ENCODE results near the genes ANXA11 and TSPAN14.

DNA sequence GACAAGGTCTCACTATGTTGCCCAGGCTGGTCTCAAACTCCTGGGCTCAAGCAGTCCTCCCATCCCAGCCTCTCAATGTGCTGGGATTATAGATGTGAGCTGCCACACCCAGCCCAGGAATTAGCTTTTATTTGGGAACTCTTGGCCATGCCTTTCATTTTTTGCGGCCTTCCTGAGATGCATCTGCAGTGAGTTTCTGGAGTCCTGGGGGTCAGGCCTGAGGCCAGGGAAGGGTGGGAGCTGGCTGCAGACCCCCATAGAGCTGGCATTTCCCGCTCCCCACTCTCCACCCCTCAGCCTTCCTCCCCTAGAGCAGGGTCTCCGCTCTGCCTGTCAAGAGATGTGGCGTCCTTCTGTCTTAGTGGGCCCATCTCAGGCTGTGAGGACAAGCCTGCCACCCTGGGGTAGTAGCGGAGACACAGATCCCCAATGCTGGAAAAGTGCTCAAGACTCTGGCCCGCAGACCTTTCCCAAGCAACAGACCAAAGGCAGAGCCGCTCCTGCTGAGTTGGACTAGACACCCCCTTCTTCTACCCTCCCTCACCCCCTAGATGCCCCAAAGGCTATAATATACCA, 77.2 kb downstream of the ZMIZ1 start:
- PRO-cap, result no peak
- RAMPAGE, long total RNA, 3 experiments, result no peak in any of the 3 experiments

DNA sequence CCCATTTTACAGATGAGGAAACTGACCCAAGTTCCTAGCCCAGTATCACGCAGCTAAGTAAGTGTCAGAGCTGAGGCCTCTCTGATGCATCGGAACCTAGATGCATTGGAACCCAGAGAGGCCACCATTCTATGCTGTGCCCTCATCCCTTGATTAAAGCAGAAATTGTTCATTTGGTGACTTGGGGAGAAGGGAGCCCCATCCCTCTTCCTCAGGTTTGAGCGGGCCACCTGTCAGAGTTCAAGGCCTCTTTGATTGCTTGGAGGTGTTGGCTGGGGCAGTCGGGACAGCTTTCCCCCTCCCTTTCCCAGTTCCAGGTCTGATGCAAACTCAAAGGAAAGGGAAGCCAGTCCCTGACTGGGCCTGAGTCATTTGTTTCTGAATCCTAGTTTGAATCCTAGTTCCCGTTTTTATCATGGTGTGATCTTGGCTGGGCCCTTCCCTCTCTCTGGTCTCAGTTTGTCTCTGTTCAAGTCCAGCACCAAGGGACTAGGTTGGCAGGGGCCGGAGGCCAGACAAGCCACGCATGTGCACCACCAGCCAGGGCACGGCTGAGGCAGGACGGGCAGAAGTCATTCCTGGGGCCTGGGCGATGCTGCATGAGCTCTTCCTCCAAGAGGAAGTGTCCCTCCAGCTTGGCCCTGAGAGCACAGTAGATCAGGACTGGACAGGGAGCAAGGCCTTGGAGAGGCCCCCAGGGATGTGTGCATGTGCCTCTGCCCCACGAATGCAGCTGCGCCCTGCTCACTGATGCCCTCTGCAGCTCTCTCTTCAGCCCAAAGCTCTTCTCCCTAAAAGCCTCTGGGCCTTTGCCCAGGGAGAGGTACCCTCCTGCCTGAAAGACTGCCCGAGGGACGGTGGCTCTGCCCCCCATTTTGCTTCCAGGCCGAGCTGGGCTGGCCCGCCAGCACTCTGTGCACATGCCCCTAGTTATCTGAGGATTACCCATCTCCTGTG, 86.5 kb downstream of the ZMIZ1 start:
- PRO-cap, result no peak
- RAMPAGE, long total RNA, 3 experiments, result no peak in any of the 3 experiments

- PRO-cap, result no peak
- RAMPAGE, long total RNA, 3 experiments, result no peak in any of the 3 experiments
These were observed 111.9 kb downstream of the ZMIZ1 start for GRCh38 chr10:79180490-79181338.

DNA sequence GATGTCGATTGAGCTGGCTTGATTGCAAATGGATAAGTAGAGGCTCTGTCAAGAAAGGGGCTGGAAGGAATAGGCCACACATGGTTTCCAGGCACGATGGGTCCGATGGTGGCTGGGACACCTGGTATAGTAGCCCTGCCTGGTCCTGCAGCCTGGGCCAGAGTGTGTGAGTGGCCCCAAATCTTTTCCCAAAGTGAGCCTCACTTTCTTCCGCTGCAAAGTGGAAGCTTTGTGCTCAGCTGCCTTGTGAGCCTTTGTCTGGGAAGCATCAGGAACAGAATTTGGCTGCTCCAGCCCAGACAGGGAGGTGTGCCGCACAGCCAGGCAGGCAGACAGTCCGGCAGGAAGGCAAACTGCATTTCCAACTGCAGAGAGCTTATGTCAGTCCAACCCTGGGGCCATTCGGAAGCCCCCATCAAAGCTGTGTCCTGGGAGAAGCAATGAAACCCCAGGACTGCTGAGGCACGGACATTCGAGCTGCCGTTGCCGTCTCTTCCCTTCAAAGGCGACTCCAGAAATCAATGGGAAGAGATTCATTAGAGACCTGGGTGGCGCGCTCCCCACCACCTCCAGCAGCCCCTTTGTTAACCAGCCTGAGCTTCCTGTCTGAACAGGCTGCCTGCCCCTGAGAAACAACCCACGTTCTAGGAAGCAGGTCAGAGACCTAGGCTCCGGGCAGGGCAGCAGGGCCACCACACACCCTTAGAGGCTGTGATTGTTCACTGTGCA, 111.1 kb upstream of the PPIF start:
- PRO-cap, result no peak
- RAMPAGE, long total RNA, 3 experiments, result no peak in any of the 3 experiments

DNA sequence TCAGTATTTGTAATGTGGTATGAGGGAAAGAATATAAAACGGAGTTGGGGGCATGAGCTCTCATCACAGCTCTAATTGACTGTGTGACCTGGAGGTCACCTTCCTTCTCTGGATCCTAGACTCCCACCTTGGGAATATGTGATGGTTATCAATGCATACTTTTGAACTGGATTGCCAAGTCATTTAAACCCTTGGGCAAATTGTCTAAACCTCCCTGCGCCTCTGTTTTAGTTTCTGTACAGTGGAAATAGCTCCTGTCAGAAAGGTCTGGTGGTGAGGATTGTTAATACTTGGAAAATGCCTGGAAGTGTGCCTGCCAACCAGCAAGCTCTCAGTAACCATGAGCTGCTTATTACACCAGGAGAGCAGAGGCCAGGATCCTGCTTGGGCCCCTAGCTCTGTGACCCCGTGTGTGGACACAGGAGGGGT, 108.7 kb upstream of the PPIF start:
- PRO-cap, result no peak
- RAMPAGE, long total RNA, 3 experiments, result no peak in any of the 3 experiments

- PRO-cap, result no peak
- RAMPAGE, long total RNA, 3 experiments, result no peak in any of the 3 experiments
These were observed 99.4 kb upstream of the PPIF start for GRCh38 chr10:79247606-79248443.

DNA sequence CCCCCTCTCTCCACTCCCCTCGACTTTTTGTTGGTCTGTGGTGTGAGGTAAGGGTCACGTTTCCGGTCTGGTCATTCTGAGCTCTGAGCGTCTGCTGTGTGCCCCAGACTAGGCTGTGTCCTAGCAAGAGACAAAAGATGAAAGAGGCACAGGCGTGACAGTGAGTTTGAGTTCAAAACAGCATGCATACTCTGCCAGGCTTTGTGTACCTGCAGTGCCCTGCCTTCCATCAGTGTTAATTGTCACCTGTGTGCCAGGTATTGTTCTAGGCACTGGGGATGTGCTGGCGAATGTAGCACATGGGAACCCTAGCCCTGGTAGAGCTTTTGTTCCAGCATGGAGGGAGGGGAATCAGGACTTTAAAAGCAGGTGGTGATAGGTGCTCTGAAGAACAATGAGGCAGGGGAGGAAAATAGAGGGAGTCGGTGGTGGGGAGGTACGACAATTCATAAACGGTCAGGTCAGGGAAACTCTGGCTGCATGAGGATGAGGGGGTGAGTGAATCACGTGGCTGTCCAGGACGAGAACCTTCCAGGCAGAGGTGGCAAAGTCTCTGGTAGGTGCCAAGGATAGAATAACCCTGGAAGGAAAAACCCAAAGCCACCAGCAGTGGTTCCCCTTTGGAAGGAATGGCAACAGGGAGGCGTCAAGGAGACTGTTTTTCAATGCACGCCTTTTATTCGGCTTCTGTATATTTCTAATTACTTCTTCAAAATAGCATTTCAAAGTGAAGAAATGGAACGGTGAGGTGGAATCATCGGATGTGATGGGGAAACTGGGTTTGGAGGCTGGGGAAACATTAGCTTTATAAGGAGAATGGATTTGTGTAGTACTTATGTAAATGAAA, 87.1 kb upstream of the PPIF start:
- PRO-cap, result no peak
- RAMPAGE, long total RNA, 3 experiments, result no peak in any of the 3 experiments

DNA sequence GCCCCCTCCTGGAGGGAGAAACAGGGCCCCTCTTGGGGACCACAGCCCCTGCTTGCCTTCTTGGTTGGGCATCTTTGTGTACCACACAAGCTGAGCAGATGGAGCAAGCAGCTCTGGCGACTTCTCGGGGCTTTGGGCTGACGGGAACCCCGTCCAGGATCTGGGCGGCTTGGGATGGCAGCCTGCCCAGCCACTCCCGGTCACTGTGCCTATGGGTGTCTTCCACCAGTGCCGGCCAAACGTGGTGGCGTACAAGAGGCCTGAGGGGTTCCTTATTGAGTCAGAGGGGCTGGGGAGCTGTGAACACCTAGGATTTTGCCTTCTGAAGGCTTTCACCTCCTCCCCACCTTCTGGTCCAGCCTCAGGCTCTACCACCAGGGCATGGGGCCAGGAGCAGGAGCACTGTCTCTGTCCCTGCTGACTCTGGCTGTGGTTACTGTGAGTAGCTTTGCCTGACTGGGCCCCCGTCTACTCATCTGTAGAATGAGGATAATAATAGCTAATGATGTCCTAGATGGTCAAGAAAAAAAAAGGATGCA, 71.8 kb upstream of the PPIF start:
- PRO-cap, result unidirectional peak, plus-strand start at position 275 of the sequence
- RAMPAGE, long total RNA, 3 experiments, result no peak in any of the 3 experiments

GRCh38 chr10:79311415-79312018, 35.8 kb upstream of the PPIF start:
- PRO-cap, result no peak
- RAMPAGE, long total RNA, 3 experiments, result no peak in any of the 3 experiments

DNA sequence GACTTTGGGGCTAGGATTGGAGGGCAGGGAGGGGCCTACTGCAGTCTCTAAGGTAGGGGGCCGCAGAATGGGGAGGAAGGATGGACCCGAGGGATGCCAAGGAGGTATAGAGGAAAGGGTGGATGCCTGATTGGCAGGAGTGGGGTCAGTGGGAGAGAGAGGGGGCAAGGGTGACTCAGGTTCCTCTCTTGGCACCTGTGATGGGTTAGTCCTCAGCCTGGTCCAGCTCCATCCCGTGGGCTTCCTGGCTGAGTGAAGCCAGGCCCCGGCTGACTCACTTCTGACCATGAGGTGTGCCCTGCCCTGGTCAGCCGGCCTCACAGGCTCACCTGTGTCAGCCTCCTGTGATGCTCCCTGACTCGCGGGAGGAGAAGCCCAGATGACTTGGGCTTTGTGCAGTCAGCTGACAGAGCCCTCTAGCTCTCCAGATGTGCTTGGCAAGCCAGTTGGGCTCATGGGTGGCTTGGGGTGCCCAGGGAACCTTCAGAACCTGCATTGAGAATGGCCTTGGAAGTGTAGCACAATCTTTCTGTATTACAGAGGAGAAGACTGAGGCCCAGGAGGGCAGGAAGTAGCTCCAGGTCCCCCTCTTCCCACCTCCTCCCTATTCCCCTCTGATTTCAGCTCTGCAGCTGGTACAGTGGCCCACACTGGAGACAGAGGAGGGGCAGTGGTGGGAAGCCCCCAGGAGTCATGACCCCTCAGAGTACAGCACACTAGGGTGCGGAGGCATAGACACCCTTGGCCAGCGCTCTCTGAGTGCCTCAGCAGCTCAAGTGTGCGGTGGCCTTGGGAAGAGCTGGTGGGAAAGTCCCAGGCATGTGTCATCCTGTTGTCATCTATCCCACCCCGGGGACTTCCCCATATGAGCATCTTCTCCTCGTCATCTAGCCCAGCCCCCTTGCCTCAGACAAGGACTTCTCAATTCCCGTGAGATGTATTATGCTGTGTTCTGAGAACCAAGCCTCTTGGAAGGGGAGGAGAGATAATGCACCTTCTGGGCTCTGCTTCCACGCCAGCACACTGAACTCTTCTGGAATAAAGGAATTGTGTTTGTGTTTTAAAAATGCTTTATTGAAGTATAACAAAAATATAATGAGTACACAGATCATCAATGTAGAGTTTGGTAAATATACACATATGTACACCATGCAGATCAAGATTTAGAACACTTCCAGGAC, 15.8 kb upstream of the PPIF start:
- PRO-cap, result no peak
- RAMPAGE, long total RNA, 3 experiments, result no peak in any of the 3 experiments

DNA sequence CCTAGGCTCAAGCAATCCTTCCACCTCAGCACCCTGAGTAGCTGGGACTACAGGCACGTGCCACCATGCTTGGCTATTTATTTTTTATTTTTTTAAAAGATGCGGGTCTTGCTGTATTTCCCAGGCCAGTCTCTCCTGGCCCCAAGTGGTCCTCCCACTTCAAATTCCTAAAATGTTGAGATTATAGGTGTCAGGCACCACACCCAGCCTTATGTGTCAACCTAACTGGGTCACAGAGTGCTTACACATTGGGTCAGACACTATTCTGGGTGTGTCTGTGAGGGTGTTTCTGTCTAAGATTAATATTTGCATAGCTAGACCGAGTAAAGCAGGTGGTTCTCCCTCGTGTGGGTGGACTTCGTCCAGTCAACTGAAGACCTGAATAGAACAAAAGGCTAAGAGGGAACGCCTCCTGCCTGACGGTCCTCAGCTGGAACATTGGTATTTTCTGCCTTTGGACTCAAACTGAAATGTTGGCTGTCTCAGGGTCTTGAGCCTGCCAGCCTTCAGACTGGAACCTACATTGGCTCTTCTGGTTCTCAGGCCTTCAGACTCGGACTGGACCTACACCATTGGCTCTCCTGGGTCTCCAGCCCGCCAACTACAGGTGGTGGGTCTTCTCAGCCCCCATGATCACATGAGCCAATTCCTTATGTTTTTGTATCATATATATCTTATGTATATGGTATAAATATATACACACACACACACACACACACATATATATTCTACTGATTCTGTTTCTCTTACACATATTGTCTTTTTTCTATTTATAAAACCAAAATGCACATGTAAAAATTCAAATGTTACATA, 11.6 kb downstream of the PPIF start:
- PRO-cap, result no peak
- RAMPAGE, long total RNA, 3 experiments, result no peak in any of the 3 experiments

GRCh38 chr10:79384228-79385113, 37.2 kb downstream of the PPIF start:
- PRO-cap, result no peak
- RAMPAGE, long total RNA, 3 experiments, result no peak in any of the 3 experiments

- PRO-cap, result no peak
- RAMPAGE, long total RNA, 3 experiments, result start-site peak on the minus strand in 1 of 3 experiments, at chr10:80178398-80178778 at its widest, 6 to 14 reads per replicate
These were observed 27.0 kb downstream of the ANXA11 start for GRCh38 chr10:80178043-80179073.

DNA sequence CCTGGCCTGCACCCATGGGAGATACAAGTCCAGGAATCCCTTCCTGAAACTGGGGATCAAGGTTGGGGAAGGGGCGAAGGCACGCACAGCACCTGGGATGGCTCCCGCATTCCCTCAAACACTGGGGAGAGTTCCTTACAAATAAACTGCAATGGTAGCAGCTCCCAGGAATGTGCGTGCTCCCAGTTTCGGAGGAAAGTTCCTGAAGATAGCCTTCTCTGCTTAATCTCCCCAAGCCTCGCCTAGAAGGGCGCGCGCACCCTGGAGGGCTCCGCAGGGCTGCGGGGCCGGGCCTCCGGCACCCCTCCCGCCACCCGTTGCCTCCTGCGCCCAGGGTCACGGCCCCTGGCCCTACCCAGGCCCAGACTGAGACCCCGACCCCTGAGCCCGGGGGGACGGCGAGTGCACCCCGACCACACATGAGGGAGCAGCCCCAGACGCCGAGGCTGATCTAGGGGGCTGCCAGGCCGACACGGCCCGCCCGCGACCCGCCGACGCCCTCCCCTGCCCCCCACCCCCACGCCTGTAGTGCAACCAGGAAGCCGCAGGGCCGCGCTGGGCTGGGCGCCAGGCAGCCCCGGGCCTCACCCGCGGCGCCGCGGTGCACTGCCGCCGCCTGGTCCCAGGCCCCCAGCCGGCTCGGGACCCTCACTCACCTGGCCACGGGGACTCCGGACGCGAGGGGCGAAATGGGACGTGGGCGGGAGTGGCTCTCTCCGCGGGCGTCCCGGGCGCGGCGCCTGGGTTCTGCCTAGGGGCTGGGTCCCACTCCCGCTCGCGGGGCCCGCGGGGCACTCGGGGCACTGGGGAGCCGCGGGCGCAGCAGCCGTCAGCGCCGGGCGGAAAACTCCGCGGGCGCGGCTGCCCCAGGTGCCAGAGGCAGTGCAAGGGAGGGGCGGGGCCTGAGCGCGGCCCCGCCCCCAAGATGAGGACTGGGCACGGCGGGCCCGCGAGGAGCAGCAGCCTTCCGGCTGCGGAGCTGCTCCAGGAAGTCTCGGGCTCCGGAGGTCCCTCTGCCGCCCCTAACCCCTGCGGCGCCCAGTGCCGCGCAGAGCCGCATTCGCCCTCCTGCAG, at the start of gene ANXA11:
Gene ANXA11 (minus strand): TSS at position 851 of the 1,074 bp plus-strand sequence.
- PRO-cap, result bidirectional peak, plus-strand start at position 959 of the sequence, minus-strand start at position 850 of the sequence
- RAMPAGE, long total RNA, 3 experiments, result start-site peak on the minus strand in 2 of 3 experiments, centred at positions 818 to 854 of the sequence, 25 to 53 reads per replicate

DNA sequence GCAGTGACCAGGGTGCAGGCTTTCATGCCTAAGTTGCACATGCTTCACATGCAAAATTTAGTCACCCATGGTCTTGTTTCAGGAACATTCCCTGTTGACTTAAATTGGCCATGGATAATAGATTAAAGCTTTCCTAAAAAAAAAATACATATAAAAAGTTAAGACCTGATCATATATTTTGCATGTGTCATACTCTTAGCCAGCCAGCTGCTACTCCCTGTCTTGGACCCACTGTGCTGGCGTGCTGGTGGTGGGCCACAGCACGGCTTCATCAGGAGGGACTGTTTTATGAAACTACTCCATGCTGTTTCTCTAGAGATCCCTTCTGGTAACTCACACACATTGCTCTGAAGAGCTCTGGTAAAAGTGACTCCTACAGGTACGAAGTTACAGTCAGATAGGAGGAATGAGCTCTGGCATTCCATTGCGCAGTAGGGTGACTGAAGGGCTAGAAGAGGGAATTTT, 778 bp downstream of the MAT1A start:
- PRO-cap, result no peak
- RAMPAGE, long total RNA, 3 experiments, result no peak in any of the 3 experiments

- PRO-cap, result no peak
- RAMPAGE, long total RNA, 3 experiments, result no peak in any of the 3 experiments
These were observed 1.9 kb downstream of the PRXL2A start for GRCh38 chr10:80410097-80410730.

DNA sequence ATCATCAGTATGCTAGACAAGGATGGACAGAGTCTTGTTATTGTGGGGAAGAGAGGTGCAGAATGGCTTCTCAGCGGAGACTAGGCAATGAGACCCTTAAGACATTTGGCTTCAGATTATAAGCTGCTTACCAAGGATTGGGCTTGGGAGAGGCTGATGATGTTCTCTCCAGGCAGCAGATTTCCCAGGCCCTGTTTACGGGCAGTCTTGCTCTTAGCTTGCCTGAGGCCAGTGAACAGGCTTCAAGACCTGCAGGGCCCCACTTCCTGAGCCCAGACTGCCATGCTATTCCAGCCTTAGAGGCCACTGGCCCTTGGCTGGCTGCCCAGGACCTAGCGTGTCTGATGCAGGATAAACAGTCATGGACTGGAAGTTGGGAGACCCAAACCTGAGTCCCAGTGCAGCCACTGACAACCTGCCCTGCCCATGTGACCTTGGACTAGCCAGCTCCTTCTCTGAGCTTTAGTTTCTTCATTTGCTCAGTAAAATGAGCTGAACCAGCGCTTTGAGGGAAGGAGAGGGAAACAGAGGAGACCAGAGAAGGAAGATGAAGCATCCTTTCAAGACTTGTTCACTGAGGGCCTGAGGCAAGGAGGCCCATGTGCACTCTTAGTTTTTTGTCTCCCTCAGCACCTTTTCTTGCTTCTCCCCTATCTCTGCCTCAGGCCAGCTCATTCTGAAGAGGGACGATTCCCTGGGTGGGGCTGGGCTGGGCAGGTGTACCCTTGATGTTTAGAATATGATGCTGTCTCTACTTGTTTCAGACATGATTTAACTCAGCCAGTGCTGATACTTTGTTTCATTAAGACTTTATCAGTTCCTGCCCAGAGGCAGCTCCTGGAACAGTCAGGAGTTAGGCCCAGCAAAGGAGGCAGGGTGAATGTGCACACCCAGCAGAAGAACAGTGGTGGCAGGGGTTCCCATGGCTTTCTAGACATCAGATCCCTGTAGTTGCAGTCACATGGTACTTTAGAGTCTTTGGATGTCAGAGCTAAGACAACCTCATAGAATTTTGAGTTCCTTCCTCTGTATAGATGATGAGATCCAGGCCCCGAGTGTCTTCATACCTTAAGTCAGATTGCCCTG, 3.2 kb downstream of the PRXL2A start:
- PRO-cap, result no peak
- RAMPAGE, long total RNA, 3 experiments, result no peak in any of the 3 experiments

GRCh38 chr10:80421600-80422199, 13.3 kb downstream of the PRXL2A start:
- PRO-cap, result no peak
- RAMPAGE, long total RNA, 3 experiments, result no peak in any of the 3 experiments

- PRO-cap, result bidirectional peak, plus-strand start at chr10:80454321, minus-strand start at chr10:80453962; bidirectional peak, plus-strand start at chr10:80454717, minus-strand start at chr10:80454682
- RAMPAGE, long total RNA, 3 experiments, result start-site peak on the plus strand in 2 of 3 experiments, at chr10:80454302-80454346 at its widest, 26 to 90 reads per replicate; start-site peak on the minus strand in 1 of 3 experiments, at chr10:80453928-80453937 at its widest, 28 reads per replicate
These were observed at the start of gene TSPAN14 for GRCh38 chr10:80453667-80454737. TSPAN14 (plus strand) TSS chr10:80454310.

GRCh38 chr10:80456166-80456700, 2.1 kb downstream of the TSPAN14 start:
- PRO-cap, result no peak
- RAMPAGE, long total RNA, 3 experiments, result no peak in any of the 3 experiments

Data from tibial nerve (tissue), 3 donors.